ENCODE measurements around a stretch of chr22.

- PRO-cap = no peak
These were observed 117.2 kb upstream of the SERPIND1 start for GRCh38 chr22:20656724-20657018.

GRCh38 chr22:20764550-20765485, 9.1 kb upstream of the SERPIND1 start:
- PRO-cap = no peak

DNA sequence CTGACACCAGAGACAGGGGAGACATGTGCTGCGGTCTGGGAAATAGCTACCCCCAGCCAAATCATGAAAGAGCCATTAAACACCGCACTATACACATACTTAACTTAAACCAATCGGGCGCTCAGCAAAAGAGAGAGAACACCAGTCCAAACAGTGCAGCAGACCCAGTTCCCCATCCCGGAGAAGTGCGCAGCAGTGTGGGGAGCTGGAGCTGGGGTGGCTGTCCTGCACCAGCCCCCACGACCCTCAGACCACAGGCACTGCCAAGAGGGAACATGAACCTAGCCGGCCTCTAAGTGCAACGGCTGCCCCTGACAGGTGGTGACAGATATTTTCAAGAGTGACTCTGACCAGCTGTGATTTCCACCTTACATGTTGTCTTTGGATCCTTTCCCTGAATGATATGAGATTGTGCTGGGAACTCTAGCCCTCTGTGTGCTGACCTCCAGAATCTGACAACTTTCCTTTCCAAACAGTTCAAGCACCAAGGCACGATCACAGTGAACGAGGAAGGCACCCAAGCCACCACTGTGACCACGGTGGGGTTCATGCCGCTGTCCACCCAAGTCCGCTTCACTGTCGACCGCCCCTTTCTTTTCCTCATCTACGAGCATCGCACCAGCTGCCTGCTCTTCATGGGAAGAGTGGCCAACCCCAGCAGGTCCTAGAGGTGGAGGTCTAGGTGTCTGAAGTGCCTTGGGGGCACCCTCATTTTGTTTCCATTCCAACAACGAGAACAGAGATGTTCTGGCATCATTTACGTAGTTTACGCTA, 12.7 kb downstream of the SERPIND1 start:
- PRO-cap = no peak

- PRO-cap = no peak
These were observed 21.9 kb downstream of the SERPIND1 start for GRCh38 chr22:20795284-20796773.

DNA sequence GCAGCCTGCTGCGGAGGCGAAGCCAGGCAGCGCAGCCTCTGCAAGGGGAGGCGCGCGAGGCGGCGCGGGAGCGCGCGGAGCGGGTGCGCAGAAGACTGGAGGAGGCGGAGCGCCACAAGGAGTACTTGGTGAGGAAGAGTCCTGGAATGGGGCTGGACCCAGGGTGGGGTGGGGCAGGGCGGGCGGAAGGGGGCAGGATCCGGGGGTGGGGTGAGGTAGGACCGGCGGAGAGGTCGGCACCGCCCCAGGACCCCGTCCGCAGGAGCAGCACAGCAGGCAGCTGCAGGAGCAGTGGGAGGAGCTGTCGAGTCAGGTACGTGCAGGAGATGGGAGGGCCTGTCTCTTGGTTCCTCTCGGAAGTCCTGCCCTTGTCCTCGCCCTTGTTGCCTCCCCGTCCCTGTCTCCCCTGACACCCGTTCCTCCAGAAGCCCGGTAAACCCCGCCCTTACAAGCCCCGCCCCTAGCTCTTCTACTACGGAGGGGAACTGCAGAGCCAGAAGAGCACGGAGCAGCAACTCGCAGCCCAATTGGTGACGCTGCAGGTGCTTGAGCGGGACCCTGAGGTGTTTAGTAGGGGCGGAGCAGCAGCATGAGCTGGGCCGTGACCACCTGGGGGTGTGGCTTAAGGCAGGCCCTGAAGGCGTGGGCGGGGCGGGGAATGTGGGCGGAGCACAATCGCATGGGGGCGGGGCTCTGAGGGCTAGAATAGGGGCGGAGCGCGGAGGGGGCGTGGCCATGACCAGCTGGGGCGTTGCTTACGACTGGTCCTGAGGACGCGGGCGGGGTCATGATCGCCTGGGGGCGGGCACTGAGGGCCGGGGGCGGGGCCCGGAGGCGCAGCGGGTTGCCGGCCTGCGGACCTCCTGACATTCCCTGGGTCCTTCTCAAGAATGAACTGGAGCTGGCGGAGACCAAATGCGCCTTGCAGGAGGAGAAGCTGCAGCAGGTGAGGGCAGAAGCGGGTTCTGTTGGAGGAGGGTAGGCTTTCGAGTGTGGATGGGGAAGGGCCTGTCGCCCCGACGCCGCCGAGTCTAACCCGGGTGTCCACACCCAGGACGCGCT, 1.0 kb downstream of the TMEM191C start:
- PRO-cap = no peak

DNA sequence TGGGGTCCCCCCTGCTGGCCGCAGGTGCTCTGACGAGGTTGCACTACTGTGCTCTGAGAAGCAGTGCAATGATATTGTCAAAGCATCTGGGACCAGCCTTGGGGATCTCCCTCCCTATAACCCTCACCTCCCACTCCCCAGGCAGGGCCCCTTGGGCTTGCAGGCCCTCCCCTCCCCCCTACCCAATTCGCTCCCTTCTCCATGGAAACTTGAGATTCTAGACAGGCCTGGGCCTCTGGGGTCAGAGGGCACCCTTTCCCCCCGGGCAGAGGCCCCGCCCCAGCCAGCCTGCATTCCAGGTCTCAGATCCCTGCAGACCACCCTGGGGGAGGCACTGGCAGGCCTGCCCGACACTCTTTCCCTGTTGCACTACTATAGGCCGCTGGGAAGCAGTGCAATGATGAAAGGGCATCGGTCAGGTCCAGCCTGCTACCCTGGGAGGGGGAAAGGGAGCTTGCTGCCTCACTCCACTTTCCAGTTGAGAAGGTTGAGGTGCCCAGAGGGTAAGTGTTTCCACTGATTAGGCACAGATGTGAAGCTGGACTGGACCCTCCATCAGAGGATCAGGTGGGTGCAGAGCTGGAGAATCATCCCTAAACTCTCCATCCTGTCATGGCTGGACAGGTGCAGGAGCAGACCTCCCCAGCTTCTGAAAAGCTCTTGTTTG, 11.0 kb downstream of the SDF2L1 start:
- PRO-cap = no peak

GRCh38 chr22:21778876-21779462, 43.4 kb upstream of the YPEL1 start:
- PRO-cap = no peak

DNA sequence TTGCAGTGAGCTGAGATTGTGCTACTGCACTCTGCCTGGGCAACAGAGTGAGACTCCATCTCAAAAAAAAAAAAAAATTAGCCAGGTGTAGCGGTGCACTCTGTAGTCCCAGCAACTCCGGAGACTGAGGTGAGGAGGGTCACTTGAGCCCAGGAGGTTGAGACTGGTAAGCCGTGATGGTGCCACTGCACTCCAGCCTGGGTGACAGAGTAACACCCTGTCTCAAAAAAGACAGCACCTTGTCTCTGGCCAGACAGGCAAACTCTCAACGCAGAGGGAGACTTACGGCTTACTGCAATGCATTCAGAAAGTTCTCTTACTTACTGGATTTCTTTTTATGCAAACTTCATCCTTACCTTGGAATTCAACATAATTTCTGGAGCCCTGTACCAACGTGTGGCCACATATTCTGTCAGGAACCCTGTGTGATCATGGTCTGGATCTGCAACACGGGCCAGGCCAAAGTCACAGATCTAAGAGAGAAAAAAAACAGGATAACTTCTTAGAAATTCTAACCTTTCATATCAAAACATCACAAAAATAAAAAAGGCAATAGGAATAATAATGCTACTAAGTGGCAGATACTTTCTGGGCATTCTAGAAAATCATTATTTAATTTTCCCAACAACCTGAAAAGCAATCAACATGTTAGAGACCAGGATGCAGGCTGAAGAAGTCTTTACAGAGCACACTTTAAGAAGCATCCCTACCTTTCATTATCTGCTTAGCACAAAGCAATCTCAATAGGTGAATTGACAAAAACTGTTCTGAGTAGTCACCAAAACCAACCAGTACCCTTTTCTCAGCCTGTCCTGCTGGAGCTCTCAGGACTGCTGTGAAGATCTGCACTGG, 63.3 kb upstream of the YPEL1 start:
- PRO-cap = no peak

DNA sequence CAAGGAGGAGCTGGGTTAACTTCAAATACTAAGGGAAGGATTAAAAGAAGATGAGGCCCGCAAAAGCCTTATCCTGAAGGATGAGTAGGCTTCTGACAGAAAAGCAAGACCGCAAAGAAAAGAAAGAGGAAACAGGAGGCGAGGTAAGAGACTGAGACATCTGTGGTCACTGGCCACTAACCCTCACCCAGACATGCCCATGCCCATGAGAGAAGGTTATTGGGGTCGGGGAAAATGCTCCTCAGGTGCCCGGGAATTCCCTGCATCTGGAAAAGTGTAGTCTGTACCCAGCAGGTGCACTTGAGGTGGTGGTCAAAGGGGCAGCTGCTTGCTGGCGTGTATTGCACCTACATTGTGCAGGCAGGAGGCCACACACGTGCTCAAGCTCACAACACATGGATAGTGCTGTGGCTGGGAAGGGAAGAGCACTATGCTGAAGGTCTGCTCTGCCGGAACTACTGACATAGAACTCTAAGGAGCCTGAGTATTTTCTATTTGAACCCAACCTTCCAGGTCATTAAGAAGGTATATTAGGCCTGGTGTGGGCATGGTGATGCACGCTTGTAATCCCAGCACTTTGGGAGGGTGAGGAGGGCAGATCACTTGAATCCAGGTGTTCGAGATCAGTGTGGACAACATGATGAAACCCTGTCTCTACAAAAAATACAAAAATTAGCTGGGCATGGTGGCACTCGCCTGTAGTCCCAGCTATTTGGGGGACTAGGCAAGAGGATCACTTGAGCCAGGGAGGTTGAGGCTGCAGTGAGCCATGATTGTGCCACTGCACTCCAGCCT, 50.2 kb downstream of the MAPK1 start:
- PRO-cap = no peak

GRCh38 chr22:21831981-21833007, 35.2 kb downstream of the MAPK1 start:
- PRO-cap = no peak

GRCh38 chr22:21842951-21843864, 24.2 kb downstream of the MAPK1 start:
- PRO-cap = no peak

DNA sequence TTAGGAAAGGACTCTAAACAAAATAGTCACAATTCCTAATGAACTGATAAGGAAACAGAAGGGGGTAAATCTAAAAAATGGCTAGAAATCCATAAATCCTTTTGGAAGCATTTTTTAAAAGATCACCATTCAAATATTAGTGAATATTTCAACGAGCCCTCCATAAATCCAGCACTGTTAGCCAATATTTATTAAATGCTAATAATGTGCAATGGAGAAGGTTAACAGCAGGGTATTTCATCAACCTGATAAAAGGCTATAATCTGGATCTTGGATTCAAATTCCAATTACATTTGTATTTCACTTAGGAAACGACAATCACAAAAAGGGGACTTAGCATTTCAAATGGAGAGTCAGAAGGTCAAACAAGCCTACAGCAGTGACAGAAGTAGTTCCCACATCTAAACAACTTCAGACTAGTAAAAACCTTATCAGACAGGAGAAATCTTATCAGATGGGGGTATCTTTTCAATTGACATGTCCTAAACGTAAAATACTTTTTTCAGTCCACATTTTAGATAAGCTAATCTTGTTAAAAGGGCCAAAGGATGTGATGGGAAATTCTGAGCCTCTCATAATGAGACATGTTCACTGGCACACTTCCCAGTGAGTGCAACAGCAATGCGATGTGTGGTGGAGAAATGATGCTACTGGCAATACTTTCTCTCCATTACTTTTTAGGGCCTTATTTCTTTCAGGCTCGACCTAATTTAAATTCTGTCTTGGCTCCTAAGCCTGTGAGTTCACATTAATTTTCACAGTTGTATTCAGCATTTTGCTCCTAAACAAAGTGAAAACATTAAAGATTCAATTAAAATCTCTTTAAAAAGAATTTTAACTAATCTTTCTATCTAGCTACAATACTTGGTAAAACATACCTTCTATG, 2.5 kb downstream of the MAPK1 start:
- PRO-cap = no peak

DNA sequence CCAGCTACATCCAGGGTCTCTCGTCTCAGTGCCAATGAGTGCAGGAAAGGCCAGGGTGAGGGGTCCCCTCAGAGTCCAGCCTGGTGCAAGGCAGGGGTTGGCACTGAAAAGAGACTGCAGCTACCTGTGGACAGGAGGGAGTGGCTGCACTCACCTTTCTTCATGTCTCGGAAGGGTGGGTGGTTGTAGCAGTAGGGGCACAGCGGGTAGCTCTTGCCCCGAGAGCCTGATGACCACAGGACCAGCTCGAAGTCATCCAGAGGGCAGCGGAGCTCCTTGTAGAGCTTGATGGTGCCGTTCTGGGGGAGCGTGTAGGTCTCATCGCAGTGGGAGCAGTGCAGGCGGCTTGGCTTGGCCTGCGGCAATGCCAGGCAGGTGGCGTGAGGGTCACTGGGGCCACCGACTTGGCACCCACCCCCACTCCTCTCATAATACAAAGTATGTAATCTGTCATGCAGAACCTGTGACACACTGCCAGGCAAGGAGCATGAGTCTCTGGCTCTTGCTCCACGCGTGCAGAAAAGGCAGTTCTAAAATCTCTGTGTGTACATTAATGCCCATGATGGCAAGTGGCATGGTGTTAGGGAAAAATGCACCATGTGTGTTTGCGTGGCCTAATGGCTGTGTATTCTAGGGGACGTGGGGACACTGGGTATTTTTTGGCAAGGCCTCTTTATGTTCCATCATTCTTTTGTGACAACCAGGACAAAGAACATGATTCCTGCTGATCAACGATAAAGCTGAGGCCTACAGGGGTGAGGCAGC, 5.9 kb upstream of the PPM1F start:
- PRO-cap = no peak

DNA sequence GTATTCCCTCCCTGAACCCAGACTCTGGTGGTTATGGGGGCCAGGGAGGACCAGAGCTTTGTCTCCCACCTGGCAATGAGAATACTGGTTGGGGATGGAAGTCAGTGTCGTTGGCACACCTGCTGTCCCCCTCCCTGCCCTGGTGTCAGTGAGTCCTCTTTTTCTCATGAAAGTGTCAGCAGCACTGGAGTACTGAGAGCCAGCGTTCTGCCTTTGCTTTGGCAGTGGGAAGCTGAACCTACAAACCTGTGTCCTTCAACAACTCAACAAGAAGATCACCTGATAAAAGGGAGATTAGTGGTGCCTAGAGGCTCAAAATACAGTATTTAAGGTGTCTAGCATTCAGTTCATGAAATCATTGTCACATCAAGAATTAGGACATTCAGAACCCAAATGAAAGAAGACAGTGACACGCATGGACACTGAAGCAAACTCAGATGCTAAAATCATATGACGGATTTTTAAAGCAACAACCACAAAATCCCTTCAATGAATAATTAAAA, 77.5 kb upstream of the VPREB1 start:
- PRO-cap = no peak

DNA sequence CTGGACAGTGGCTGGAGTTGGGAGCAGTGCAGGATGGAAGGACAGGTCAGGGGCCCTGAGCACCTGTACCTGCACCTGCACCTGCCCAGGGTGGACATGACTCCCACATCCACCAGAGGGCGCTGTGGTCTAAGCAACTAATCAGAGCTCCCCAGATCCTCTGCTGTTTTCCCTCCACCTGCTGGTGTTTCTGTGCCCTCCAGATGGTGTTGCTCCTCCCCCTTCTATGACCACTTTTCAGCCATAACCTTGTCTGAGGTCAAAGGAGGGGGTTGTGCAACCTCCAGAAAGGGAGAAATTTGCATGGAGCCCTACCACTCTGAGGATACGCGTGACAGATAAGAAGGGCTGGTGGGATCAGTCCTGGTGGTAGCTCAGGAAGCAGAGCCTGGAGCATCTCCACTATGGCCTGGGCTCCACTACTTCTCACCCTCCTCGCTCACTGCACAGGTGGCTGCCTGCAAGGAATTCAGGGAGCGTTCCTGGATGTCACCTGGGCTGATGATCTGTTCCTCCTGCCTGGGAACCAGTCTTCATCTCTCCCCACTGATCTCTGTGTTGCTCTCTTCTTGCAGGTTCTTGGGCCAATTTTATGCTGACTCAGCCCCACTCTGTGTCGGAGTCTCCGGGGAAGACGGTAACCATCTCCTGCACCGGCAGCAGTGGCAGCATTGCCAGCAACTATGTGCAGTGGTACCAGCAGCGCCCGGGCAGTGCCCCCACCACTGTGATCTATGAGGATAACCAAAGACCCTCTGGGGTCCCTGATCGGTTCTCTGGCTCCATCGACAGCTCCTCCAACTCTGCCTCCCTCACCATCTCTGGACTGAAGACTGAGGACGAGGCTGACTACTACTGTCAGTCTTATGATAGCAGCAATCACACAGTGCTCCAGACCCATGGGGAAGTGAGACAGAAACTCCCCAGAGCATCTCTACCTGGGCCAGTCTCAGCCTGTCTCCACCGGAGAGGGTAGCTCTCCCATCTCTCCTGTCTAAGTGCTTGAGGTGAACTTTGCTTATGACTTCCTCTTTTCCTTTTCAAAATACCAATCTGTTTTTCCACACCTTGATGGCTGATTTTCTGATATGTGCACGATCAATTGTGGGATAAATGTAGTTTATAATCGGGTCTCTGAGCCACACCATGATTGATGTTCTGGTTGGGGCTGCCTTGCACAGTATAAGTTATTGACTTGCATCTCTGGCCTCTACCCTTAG, 48.8 kb upstream of the VPREB1 start:
- PRO-cap = no peak

DNA sequence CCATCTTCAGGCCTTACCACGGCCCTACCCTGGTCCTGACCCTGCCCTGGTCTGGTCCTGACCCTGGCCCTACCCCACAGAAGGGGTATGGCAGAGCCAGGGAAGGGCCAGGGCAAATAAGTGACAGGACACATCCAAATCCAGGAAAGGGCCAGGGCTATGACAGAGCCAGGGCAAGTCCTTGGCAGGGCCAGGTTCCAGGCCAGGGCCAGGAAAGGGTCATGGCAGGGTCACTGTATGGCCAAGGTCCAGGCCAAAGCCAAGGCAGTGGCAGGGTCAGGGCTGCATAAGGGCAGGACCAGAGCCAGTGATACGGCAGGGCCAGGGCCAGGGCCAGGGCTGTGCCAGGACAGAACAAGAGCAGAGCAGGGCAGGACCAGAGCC, 46.4 kb downstream of the VPREB1 start:
- PRO-cap = no peak

DNA sequence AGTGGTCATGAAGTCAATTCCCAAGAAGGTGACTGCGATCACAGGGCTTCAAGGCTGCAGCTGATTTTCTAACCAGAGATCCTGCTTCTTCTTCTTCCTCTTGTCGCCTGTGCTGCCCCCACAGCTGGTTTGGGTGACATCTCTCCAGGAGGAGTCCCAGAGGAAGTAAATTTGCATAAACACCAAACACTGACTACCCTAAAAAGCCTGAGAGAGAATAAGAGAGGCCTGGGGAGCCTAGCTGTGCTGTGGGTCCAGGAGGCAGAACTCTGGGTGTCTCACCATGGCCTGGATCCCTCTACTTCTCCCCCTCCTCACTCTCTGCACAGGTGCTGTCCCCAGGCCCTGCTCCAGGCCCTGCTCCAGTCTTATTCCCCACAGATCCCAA, 42.1 kb downstream of the GGTLC2 start:
- PRO-cap = no peak

- PRO-cap = no peak
These were observed 66.9 kb downstream of the GGTLC2 start for GRCh38 chr22:22711133-22711850.

- PRO-cap = no peak
These were observed 109.1 kb downstream of the GGTLC2 start for GRCh38 chr22:22753420-22753928.

- PRO-cap = no peak
These were observed 41.7 kb downstream of the IGLL5 start for GRCh38 chr22:22929272-22929791.